ENCODE data around the genes FZD8 and ZNF25.

DNA sequence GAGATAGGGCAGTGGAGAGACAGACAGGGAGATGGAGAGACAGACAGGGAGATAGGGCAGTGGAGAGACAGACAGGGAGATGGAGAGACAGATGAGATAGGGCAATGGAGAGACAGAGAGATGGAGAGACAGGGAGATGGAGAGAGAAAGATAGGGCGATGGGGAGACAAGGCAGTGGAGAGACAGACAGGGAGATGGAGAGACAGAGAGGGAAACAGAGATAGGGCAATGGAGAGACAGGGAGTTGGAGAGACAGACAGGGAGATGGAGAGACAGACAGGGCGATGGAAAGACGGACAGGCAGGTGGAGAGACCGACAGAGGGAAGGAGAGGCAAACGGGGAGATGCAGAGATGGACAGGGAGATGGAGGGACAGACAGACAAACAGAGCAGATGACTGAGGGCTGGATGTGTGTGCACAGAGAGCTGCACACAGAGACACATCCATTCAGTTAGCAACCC, 133.7 kb downstream of the CCNY start:
- PRO-cap: no peak

- PRO-cap: no peak
Measured at GRCh38 chr10:35564664-35565221, 40.4 kb upstream of the GJD4 start.

- PRO-cap: bidirectional peak, plus-strand start at chr10:35642417, minus-strand start at chr10:35642296
Measured at GRCh38 chr10:35641980-35643051, at the start of gene FZD8. Gene FZD8, minus strand, starts transcription at chr10:35642296.

DNA sequence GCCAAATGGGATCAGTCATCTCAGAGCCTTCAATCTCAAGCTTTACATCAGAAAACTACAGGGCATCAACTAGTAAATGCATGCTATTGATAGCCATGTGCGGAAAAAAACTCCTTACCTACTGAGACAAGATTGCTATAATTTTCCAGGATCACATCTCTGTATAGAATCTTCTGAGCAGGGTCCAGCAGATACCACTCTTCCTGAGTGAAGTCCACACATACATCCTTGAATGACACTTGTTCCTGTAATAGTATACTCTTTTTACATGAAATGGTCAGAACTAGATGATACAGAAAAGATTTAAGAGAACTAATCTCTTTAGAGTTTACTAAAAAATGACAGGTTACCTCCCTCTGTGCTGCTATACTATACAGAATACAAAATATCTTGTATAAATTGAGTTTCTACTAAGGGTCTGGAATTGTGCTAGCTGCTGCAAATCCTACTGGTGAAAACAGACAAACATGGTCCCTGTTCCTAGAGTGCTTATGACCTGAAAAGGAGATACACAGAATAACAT, 19.5 kb downstream of the ZNF248 start:
- PRO-cap: no peak

- PRO-cap: bidirectional peak, plus-strand start at chr10:37976234, minus-strand start at chr10:37976247; bidirectional peak, plus-strand start at chr10:37976798, minus-strand start at chr10:37976613
Measured at GRCh38 chr10:37976046-37977069, at the start of gene ZNF25. Gene ZNF25, minus strand, starts transcription at chr10:37976647.

DNA sequence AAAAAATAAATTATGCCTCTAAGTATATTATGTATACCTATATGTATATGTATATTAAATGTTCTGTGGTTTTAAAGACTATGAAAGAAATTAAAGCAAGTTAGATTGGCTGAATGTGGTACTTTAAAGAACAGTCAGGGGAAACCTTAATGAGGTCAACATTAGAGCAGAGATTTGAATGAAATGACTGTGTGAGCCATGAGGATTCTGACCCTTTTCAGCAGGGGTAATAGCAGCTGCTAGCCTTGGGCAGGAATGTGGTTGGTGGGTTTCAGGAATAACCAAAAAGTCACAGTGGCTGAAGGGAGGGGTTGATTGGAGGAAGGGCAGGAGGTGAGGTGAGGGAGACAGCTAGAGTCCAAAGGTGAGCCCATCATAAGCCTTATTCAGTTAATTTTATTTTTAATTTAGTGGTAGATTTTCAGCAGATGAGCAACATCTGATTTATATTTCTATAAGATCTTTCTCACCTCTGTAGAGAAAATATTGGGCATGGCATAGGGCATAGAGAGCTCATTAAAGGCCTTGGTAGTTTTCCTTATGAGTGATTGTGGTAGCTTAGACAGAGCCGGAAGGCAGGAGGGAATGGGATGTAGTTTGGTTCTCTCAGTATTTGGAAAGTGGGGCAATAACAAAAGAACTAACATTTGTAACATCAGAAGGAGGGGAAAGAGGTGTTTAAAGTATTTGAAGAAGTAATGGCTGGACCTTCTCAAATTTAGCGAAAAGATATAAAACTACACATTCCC, 7.8 kb downstream of the ZNF33A start:
- PRO-cap: no peak

DNA sequence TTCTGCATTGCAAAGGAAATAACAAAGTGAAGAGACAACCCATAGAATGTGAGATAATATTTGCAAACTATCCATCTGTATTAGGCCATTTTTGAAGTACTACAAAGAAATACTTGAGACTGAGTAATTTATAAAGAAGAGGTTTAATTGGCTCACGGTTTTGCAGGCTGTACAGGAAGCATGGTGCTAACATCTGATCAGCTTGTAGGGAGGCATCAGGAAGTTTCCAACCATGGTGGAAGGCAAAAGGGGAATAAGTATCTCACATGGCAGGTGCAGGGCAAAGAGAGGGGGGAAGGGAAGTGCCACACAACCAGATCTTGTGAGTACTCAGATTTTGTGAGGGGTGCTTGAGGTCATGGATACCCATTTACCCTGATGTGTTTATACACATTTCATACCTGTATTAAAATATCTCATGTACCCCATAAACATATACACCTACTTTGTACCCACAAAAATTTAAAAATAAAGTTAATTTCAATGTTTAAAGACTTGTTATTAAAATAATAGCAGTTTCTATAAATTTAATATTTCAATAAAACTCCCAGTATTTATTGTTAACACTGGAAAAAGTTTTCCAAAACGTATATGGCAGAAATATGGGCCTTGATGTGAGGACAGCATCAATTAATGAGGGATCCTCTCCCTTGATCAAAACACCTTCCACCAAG, 28.8 kb downstream of the ZNF37A start:
- PRO-cap: no peak

GRCh38 chr10:38355851-38356518, 261.8 kb downstream of the ZNF37A start:
- PRO-cap: bidirectional peak, plus-strand start at chr10:38356393, minus-strand start at chr10:38356172

GRCh38 chr10:42530786-42531439, 107.5 kb downstream of the ZNF33B start:
- PRO-cap: no peak

- PRO-cap: no peak
Measured at GRCh38 chr10:42646860-42647549, 8.6 kb upstream of the ZNF33B start.

DNA sequence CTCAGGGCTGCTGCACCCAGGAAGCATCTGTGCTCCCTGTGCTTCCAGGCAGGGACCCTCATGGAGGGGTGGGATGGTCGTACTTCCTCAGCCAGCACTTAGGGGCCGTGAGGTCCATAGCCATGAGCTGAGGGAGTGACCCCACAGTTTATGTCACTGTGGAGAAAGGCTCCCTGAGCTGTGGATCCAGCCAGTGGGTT, 78.5 kb upstream of the RET start:
- PRO-cap: no peak

GRCh38 chr10:43308838-43309563, 42.1 kb upstream of the RASGEF1A start:
- PRO-cap: no peak

DNA sequence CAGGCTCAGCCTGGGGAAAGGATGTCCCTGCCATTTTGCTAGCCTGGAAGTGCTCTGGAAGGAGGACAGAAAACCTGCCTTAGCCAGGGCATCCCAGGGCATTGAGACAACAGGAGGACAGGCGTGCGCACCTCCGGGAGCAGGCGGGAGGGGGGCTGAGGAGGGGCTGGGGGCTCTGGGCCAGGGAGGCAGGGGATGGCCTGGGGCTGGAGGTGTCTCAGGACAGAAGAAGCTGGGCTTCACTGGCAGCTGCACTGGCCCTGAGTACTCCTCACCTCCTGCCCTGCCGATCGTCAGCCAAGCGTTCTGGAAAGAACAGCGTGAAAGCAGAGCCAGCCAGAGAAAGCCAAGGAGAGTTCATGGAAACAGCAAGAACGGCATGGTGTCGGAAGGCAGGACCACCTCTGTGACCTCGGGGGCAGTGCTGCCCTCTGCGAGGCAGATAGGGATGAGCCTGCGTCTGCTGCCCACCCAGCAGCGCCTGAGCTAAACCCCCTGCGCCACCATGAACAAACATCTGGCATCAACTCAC, 48.2 kb upstream of the RASGEF1A start:
- PRO-cap: no peak

- PRO-cap: bidirectional peak, plus-strand start at chr10:43396851, minus-strand start at chr10:43396767
Measured at GRCh38 chr10:43396097-43396896, 12.7 kb downstream of the HNRNPF start.

DNA sequence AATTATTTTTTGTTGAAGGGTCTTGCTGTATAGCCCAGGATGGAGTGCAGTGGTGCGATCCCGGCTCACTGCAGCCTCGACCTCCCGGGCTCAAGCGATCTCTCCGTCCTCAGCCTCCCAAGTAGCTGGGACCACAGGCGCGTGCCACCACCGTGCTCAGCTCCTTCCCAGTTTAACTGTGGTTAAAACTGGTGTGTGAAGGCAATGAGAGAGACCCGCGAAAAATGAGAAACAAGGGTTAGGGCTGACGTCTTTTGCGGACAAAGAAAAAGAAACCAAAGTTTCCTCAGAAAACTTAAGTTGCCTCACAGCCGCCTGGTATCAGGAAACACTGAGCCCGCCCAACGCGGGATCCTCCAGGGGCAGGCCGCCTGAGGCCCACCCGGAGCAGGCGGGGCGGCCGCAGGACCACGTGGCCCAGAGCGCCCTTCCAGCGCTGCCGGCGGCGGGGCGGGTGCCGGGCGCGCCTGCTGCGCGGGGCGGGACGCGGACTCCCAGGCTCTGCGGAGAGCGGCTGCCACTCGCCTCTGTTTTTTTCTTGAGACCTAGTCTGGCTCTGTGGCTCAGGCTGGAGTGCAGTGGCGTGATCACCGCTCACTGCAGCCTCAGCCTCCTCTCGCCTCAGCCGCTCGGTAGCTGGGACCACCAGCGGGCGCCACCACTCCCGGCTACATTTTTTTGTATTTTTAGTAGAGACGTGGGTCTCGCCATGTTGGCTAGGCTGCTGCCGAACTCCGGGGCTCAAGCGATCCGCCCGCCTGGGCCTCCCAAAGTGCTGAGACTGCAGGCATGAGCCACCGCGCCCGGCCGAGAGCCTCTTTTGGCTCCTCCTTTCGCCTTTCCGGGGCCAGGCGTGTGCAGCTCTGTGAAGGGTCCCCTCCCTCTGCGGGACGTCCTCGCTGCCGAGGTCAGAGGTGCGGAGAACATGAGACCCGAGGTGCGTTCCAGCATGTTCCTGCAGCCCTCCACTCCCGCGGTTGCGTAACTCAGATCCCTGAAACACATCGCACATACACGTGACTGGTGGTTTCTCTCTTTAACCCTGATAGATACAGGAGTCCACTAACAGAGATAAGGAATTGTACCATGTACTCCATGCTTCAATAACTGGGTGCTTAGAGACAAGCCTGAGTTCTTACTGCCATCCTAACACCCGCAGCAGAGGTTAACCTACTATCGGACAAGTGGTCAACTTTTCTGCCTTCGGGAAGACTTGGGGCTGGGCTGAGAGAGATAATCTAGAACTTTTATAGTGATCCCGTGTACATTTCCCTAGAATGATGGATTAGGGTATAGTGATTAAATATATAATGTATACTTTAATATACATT, 11.6 kb upstream of the HNRNPF start:
- PRO-cap: bidirectional peak, plus-strand start at position 453 of the sequence, minus-strand start at position 346 of the sequence; bidirectional peak, plus-strand start at position 917 of the sequence, minus-strand start at position 822 of the sequence

GRCh38 chr10:43456256-43456526, 19.3 kb downstream of the ZNF487 start:
- PRO-cap: no peak

DNA sequence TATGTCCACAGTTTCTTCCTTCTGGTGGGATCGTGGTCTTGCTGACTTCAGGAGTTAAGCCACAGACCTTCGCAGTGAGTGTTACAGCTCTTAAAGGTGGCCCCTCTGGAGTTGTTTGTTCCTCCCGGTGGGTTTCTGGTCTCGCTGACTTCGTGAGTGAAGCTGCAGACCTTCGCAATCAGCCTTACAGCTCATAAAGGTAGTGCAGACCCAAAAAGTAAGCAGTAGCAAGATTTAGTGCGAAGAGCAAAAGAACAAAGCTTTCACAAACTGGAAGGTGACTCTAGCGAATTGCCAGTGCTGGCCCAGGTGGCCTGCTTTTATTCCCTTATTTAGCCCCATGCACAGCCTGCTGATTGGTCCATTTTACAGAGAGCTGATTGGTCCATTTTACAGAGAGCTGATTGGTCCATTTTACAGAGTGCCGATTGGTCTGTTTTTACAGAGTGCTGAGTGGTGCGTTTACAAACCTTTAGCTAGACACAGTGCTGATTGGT, 111.0 kb upstream of the ZNF32 start:
- PRO-cap: no peak

- PRO-cap: no peak
Measured at GRCh38 chr10:44234172-44234371, 150.8 kb downstream of the CXCL12 start.

DNA sequence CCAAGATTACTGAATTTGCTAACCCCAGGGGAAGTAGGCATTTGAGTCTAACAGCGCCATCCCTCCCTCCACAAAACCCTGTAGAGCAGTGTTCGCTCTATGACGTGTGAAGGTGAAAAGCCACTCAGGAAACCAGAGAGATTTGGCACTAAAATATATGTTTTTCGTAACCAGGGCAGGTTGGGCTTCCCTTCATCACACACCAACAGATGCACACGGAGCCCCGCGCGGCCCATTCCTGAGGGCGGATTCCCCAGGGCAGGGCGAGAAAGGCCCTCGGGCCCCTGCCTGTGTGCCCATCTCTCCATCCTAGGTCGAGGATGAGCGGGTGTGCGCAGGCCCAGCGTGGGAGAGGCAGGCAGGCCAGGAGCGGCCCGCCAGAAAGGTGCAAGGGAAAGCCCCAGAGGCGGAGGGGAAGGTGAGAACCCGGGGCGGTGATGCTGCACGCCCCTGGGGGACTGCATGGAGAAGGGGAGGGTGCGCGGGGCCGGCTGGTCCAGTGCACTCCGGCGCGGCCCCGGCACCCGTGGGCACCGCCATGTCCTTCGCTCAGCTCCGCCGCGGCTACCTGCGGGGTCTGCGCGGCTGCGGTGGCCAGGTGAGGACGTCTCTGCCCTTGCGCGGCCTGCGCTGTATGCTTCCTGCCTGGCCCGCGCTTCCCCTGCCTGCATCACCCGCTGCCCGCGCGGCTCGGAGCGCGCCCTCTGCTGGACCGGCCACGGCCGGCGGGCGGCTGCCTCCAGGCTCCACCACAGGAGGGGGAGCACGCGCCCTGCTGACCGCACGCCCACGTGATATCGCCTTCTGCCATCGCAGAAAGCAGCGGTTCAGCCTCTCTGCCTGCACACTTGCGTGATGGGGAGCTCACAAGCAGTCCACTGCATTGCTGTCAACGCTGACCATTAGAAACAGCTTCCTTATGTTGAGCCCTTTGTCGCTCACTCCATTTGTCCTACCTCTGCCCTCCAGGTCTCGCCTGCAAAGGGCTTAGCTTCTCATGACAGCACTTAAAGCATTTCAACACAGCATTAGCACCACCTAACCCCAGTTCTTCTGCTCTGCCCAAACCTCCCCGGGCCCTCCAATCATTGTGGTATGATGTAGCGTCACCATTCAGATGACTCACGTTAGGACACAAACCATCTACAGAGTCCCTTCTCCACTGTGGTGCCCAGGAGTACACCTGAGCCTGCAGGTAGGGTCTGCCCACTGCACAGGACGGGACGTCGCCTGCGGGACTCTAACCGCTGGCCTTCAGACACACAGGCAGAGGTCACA, 74.0 kb downstream of the CXCL12 start:
- PRO-cap: no peak

GRCh38 chr10:44857582-44857991, 53.5 kb upstream of the TMEM72 start:
- PRO-cap: no peak

Data from fallopian tube (tissue), 1 donor.